Fallopian tube (tissue), 1 donor: ENCODE results near the genes HTR1D, HNRNPR and ID3.

DNA sequence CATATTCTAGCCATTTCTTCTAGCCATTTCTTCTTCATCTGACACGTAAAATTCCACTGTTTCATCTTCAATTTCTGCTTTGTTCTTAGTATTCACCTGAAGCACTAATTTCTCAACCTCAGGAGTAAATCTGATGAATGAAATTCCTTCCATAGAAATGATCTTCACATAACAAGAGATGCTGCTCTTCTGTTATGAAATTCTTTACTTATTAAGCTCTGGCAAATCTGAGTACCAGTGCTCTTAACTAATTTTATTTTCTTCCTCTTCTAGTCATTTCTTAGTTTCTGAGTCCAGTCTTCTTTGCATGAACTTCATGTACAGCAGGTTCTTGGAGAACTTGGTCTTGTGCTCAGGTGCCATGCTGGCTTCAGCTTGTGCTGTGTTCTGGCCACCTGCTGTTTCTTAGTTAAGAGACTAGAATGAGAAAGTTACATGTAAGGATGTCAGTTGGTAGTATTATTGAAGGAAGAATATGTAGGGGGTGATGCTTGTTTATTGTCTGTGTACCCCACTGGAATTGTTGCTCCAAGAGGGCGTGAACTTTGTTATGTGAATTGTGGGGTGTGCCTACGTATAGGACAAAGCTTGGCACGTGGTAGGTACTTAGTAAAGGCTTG lies 16.1 kb downstream of the CDC42 start:
- PRO-cap: no peak

- PRO-cap: no peak
Measured at GRCh38 chr1:22078314-22078991, 25.9 kb downstream of the CDC42 start.

DNA sequence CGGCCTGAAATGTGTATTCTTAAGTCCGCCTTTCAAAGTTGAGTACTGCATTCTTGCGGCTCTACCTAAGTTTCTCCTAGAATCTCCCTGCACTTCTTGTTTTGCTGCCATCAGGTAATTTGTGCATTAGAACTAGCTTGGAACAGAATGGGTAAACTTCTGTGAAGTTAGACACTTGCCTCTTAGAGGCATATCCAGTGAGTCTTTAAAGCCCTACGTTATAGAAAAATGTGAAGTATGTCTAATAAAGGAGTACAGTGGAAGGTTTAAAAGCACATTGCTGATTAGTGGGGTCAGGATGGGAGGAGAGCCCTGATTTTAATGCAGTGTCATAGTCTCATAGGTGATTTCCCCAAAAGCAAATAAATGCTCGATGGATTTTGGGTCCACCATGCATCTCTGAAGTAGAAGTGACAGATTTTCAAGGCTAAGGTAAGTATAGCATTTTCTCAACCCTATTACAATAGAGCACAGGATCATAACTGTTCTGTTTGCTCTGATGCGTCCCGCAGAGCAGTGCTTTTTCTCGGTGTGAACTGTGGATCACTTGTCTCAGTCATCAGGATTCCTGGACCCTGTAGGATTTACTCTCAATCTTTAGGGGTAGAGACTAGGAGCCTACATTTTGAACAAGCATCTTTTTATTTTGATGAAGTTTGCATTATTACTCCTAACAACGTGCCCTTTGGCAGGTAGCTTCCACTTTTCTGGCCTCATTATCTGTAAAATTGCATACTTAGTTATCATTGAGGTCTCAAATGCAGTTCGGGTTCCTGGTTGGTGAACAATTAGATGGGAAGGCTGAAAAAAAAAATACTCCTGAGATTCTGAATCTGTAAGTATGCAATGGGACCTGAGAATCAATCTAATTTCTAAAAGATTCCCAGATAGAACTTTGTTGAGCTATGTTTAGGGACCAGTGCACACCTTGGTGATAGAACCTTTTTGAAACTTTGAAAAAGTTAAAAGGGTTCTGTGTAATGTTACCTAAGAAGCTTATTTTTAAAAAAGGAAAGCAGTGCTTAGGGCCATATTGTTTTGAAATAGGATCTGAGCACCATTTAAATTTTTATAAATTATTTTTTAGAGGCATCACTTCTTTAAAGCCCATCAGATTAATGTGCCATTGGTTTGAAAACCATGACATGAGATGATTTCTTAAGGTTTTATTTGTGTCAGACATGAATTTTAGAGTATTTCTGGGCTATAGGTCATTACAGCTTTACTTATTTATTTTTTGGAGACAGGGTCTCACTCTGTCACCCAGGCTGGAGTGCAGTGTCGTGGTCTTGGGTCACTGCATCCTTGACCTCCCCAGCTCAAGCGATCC lies 44.9 kb downstream of the WNT4 start:
- PRO-cap: no peak

DNA sequence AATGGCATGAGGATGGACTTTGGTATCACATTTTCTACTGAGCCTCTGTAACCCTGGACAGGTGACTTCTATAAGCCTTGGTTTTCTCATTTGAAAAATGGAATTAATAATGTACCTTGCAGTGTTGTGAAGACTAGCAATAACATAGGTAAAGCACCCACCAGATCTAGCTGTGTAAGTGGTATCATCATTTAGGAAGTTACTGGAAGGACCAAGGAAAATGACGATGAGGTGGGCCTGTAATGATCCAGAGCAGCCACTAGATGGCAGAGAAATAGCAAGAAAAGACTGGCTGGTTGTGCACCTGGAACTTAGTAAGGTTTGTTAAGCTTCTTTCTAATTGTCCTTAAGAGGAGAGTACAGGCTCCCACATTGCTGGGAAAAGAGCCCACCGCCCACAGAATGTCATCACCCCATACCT lies 37.3 kb downstream of the WNT4 start:
- PRO-cap: no peak

DNA sequence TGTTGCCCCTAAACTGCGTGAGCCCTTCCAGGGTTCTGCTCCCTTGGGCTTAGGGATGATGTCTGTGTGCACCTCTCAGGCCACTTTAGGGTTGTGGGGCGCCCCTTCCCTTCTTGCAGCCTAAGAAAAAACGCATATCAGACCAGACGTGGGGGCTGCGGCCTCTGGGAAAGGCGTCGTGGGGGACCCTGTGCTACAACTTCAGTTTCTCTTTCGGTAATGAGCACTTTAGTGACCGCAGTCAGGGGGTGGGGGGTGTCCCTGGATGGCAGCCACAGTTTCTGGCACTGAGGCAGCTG lies 1.6 kb downstream of the EPHB2 start:
- PRO-cap: no peak

- PRO-cap: no peak
Measured at GRCh38 chr1:22712632-22713174, 2.1 kb downstream of the EPHB2 start.

- PRO-cap: no peak
Measured at GRCh38 chr1:22790478-22790966, 79.9 kb downstream of the EPHB2 start.

DNA sequence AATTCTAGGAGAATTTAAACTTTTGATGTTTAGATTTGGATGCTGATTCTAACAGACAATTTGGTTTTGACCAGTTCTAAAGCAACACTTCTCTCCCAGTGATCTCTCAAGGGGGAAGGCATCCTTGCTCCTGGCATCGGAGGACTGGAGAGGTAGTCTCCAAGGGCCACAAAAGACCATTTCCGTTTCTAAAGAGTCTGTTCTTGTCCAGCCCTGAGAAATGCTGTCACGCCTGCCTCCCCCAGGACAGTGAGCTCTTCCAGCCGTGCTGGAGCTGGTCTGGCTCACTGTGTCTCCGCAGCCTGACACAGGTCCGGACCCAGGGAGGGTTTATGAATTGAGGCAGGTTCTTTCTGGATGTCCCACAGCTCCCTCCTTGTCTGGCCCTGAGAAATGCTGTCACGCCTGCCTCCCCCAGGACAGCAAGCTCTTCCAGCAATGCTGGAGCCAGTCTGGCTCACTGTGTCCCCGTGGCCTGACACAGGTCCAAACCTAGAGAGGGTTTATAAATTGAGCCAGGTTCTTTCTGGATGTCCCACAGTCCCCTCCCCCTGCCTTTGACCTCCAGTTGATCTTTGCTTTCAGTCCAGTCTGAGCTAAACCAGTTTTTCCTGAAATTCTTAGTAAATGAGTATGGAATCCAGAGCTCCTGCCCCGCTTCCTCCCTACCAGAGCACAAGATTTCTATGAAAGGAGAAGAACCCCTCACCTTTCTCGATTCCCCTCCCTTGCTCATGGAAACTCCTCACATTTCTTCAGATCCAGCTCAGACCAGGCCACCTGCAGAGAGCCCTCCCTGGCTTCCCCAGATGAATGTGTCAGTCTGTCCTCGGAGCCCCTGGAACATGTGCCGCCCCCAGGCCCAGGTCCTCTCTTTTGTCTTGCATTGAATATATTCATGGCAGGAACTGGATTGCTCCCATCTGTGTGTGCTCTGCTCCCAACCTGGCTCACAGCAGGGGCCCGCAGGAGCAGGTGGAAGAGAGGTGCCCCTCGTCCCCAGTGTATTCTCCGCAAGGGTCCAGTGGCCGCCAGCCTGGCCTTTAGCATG lies 116.1 kb downstream of the EPHB2 start:
- PRO-cap: unidirectional peak, minus-strand start at position 462 of the sequence

DNA sequence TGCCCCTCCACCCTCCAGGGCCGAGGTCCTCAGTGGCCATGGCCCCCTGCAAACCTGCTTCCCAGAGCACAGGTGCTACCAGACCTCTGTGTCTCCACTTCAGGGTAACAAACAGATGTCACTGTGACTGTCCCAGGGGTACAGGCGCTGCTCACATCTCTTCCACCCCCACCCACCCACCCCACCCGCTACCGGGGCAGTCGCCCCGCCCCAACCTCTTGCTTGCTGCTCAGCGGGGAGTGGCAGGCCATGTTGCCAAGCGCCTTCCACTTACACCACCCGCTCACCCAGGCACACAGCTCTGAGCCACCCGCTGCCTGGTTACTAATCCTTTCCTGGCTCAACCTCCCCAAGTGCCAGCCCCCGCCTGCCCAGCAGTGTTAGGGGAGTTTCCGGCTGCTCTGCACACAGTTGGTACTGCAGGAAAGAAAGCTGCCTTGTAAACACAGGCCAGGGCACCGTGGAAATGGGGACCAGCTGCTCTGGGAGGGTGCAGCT lies 56.3 kb downstream of the LACTBL1 start:
- PRO-cap: unidirectional peak, plus-strand start at position 377 of the sequence; unidirectional peak, plus-strand start at position 410 of the sequence

DNA sequence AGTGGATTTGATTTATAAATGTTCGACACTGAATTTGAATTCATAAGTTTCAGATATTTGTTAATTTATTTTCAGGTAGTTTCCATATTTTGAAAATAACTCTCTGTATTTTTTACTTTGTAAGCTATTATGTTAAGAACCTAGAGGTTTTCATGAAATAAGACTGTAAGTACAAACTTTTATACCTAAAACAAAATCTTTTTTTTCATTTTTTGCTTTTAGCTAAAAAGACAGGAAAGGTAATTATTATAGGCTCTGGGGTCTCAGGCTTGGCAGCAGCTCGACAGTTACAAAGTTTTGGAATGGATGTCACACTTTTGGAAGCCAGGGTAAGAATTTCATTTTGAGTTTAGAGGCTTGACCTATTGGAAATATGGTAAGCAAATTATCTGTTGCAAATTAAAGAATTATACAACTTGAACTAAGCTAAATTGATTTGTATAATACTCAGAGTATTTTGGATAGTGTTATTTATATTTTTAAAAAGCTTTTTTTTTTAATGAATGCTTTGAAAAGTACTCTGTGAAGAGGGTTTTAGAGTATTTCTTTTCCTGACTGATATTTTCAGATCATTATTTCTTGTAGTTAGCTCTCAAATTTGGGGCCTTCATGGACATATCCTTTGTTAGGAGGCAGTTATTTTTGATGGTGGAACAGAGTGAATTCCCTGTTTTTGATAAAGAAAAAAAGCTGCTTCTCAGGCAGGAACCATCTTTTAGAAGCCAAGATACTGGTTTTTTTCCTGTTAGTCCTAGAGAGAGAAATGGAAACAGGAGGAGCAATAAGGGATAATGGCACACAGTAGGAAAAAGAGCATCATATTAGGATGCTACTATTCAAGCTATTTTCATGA lies 36.7 kb downstream of the KDM1A start:
- PRO-cap: no peak

- PRO-cap: no peak
Measured at GRCh38 chr1:23149060-23149683, 68.1 kb downstream of the HTR1D start.

- PRO-cap: no peak
Measured at GRCh38 chr1:23216768-23217827, at the start of gene HTR1D. HTR1D (minus strand) TSS chr1:23217502.

GRCh38 chr1:23344210-23345087 lies at the start of gene HNRNPR:
HNRNPR (minus strand) TSS chr1:23344284.
- PRO-cap: bidirectional peak, plus-strand start at chr1:23344551, minus-strand start at chr1:23344250; bidirectional peak, plus-strand start at chr1:23344816, minus-strand start at chr1:23344636

GRCh38 chr1:23555690-23555922 lies 3.7 kb downstream of the ID3 start:
- PRO-cap: no peak

- PRO-cap: no peak
Measured at GRCh38 chr1:23557124-23557932, 2.0 kb downstream of the ID3 start.

DNA sequence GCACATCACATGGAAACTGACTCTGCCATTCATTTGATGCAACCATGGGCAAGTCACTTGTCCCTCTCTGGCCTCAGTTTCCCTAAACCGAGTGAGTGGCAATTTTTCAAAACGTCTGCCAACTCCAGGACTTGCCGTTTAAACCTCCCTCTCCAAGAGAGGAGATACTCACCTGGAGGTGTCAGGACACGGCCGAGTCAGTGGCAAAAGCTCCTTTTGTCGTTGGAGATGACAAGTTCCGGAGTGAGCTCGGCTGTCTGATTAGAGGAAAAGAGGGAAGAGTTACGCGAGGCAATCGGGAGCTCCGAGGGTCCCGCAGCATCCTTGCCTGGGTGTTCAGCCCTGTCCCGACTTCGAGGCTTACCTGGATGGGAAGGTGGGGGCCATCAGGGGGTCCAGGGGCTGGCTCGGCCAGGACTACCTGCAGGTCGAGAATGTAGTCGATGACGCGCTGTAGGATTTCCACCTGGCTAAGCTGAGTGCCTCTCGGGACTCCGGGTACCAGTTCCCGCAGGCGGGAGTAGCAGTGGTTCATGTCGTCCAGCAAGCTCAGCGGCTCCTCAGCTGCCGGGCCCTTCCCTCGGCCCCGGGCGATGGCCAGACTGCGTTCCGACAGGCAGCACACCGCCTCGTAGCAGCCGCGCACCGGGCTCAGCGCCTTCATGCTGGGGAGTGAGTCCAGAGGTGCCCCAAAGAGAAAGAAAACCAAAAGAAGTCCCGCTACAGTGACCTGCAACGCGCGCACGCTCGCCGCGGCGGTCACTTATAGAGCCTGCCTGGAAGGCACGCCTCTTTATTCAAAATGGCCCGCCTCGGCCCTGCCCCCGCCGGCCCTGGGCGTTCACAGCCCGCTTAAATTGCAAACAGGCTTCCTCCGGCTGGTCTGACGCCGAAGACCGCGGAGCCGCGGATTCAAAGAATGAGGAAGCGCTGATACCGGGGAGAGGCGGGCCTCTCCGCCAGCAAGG lies at the start of gene ID3:
Gene ID3 (minus strand): TSS at position 739 of the 968 bp plus-strand sequence.
- PRO-cap: bidirectional peak, plus-strand start at position 882 of the sequence, minus-strand start at position 767 of the sequence

- PRO-cap: no peak
Measured at GRCh38 chr1:23598339-23599043, 39.2 kb upstream of the ID3 start.

DNA sequence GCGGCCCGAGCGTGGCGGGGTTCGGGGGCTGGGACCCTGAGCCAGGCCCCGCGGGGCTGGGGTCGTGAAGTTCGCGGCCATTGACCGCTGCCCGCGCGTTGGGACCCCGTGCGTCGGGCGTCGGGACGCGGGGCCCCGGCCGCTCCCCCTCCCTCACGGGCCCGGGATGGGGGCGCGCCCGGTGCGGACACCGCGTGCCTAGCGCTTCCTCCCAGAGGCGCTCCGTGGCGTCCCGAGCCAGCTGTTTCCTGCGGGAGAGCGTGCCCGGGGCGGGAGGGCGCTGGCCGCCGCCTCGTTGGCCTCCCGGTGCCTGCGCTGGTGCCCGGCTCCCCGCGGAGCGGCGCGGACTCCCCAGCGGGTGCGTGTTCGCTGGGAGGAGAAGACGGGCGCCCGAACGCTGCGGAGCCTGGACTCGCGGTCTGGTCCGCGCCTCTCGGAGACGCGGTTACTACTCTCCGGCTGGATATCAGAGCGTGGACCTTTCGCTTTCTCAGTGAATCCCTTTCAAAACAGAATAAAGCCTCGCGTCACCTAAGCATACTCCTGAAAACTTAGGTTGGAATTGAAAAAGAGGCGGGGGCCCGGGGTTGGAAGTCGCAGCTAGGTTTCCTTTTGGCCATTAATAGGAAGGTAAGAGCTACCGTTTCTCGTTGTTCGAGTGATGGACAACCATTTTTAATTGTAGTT lies 513 bp downstream of the ELOA start:
- PRO-cap: bidirectional peak, plus-strand start at position 255 of the sequence, minus-strand start at position 250 of the sequence; unidirectional peak, minus-strand start at position 421 of the sequence

GRCh38 chr1:23799418-23800360 lies 865 bp downstream of the GALE start:
- PRO-cap: bidirectional peak, plus-strand start at chr1:23799700, minus-strand start at chr1:23799542; unidirectional peak, minus-strand start at chr1:23800226

DNA sequence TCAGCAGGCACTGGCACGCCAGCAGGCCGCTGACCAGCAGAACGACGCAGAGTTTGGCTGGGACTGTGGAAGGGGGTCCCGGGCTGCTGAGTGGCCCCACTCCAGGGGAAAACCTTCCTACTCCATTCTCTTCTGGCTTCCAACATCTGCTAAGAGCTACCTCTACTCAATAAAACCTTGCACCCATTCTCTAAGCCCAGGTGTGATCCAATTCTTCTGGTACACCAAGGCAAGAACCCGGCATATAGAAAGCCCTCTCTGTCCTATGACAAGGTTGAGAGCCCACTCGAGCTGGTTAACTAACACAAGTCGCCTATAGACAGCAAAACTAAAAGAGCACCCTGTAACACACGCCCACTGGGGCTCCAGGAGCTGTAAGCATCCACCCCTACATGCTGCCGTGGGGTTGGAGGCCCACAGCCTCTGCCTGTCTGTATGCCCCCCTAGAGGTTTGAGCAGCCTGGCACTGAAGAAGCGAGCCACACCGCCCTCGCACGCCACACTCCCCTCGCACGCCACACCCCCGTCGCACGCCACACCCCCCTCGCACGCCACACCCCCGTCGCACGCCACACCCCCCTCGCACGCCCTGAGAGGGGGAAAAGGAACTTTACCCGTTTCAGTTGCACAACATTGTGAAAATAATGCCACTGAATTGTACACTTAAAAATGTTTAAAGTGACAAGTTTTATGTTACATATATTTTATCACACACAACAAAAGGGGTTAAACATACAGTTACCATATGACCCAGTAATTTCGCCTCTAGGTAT lies 13.1 kb upstream of the HMGCL start:
- PRO-cap: no peak